Gastroesophageal sphincter (tissue), 4 donors: ENCODE measurements around a stretch of chr22.

GRCh38 chr22:30615433-30616240 lies 8.7 kb downstream of the TCN2 start:
- PRO-cap: unidirectional peak, plus-strand start at chr22:30615676
- RAMPAGE, long total RNA, 4 experiments: no peak in any of the 4 experiments

GRCh38 chr22:30649342-30649830 lies 13.8 kb downstream of the SLC35E4 start:
- PRO-cap: no peak
- RAMPAGE, long total RNA, 4 experiments: no peak in any of the 4 experiments

DNA sequence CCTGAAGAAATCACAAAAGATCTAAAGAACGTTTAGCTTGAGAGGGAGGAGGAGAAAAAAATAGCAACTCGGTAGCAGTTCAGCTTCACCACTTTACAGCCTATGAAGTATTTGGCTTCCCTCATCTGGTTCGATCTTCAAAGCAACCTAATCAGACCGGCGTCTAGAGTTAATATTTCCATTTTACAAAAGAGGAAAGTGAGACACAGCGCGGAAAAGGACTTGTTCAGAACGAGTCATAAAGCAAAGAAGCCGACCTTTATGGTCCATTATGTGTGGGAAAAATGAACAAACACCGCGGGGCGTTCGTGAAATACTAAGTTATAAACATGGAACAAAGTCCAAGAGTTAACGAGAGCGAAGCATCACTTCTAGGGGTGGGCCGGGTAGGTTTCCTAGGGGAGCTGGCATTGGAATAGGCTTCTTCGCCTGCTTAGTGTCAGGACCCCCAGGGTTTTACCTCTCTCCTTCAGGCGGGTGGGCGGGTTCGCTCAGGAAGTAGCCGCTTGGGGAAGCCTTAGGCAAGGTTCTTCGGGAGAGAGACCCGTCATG lies 597 bp downstream of the DUSP18 start:
- PRO-cap: no peak
- RAMPAGE, long total RNA, 4 experiments: no peak in any of the 4 experiments

GRCh38 chr22:30822190-30822960 lies 127.7 kb downstream of the OSBP2 start:
- PRO-cap: no peak
- RAMPAGE, long total RNA, 4 experiments: no peak in any of the 4 experiments

DNA sequence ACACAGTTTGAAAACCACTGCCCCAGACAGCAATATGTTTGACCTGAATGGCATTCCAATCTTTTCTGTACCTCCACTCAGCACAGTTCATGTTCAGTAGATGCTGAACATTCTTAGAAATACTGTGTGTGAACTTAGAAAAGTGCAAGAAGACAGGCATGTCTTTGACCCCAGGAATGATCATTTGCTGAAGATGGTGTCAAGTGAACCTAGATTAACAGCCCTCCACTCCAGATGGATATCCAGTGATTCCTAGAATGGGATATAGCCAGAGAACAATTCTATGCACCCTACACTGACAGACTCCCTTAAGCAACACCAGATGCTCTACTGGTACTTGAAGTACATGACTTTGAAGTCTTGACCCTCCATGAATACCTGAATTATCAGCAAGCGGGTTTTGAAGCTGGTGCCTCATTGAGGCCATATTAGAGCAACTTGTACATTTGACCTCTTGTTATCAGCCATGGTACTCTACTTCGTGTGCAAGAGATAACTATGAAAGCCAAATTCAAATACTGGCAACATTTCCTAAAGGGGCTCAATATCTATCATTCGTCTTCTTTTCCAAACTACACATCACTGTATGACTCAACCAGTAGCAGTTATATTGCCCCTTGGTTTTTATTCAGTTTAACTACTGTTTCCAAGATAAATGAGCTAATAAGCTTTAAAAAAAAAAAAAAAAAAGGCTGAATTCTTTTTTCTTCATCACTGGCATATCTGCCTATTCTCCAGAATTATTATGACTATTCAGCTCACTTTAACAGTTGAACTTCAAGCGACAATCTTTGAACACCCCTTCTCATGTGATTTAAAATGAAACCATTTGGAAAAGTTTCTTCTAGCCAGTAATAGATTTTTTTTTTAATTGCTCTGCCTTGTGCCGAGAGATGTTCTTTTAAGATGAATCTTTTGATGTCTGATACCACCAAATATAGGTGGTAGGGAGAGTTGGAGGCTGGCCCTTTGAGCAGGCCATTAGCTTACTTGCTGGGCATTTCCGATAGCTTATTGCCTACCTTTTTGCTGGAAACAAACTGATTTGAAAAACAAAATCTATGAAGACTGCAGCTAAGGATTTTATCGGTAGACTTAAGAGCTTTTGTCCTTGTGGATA lies 7.2 kb upstream of the MORC2 start:
- PRO-cap: no peak
- RAMPAGE, long total RNA, 4 experiments: no peak in any of the 4 experiments

DNA sequence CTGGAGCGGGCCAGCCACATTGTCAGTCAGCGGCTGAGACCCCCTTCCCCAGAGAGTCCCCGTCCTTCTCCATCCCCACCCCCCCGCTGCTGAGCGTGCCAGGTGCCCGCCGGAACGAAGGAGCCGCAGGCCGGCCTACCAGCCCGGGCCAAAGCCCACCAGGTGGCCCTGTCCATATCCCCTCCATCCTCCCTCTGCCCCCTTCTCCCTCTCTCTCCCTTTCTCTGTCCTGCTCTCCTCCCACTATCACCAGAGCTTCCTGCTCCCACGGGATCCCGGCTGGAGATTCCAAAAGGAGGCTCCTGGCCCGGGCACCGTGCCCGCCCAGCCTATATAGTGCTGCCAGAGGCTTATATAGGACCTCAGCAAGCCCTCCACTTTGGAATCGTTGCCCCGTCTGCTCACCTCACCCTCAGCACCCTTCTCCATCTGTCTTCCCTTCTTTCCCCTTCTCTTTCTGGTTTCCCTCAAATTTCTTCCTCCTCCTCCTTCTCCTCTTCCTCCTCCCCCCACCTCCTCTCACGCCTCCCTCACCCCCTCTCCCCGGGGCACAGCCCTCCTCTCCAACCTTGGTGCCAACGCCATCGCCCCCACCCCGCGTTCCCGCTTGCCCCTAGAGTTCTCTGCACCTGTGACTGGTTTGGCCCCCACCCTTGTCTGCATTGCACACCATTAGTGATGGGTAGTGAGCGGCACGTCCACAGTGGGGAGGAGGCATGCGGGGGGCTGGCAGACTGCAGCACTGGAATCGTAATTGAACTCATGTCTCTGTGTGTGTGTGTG lies 7.2 kb downstream of the SELENOM start:
- PRO-cap: no peak
- RAMPAGE, long total RNA, 4 experiments: no peak in any of the 4 experiments

DNA sequence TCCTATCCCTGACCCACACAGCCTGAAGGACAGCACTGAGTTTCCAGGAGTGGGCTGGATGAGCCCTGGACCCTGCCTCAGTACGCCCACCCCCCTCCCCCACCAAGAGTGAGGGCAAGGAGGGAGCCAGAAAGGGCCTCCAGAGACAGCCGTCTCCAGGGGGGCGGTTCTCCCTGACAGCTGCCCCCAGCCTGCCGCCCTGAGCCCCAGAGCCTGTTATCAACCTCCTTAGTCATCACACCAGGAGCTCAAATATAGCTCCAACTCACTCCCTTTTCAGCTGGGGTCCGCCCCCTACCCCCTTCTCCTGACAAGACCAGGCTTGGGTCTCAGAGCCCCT lies 2.6 kb upstream of the INPP5J start:
- PRO-cap: no peak
- RAMPAGE, long total RNA, 4 experiments: no peak in any of the 4 experiments

DNA sequence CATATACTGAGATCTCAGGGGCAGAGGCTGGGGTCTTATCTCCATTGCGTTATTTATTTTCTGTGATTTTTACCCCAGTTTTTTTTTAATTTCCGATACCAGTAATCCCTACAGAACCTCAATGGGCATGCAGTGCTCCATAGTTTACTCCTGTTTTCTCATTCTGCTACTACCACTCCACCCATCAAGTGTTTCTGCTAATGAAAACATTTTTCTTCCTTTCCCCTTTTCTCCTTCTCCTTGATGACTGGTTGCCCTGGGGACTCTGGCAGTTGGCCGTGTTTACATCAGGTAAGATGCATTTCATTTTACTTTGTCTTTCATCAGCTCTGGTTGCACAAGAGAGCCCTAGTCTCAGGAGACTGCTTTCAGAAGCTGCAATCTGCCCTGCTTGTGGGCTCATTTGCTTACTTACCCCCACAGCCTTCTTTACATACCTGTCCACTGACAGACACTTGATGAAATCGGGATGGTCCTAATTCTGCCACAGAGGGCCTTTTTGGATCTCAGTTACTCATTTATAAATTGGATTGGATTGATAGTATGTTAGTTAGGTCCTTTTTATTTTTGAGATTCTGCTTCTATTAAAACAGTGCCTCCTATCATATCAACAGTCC lies 19.6 kb upstream of the LIMK2 start:
- PRO-cap: no peak
- RAMPAGE, long total RNA, 4 experiments: no peak in any of the 4 experiments

- PRO-cap: no peak
- RAMPAGE, long total RNA, 4 experiments: no peak in any of the 4 experiments
These were observed 9.7 kb downstream of the LIMK2 start for GRCh38 chr22:31221751-31222202.

DNA sequence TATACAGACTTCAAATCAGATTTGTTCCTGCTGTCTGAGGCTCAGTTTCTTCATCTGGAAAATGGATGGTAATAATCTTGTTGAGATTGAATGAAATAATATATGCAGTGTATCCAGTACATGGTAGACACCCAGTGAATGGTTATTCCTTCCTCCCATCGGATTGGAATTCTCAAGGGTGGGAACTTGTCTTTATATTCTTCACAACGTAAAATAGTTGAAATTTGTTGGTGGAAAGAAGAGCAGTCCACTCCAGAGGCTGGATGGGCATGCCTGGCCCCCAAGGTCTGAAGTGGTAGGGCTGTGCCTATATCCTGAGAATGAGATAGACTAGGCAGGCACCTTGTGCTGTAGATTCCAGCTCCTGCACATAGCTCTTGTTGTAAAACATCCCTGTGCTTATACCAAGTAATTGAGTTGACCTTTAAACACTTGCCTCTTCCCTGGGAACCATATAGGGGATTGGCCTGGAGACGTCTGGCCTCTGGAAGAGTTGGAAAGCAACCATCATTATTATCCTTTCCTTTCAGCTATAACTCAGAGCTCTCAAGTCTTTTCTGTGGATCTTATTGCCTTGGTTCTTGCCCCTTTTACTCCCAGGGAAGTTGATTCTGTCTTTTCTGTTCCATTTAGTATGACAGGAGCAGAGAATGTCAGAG lies 15.0 kb downstream of the LIMK2 start:
- PRO-cap: unidirectional peak, minus-strand start at position 372 of the sequence
- RAMPAGE, long total RNA, 4 experiments: no peak in any of the 4 experiments

DNA sequence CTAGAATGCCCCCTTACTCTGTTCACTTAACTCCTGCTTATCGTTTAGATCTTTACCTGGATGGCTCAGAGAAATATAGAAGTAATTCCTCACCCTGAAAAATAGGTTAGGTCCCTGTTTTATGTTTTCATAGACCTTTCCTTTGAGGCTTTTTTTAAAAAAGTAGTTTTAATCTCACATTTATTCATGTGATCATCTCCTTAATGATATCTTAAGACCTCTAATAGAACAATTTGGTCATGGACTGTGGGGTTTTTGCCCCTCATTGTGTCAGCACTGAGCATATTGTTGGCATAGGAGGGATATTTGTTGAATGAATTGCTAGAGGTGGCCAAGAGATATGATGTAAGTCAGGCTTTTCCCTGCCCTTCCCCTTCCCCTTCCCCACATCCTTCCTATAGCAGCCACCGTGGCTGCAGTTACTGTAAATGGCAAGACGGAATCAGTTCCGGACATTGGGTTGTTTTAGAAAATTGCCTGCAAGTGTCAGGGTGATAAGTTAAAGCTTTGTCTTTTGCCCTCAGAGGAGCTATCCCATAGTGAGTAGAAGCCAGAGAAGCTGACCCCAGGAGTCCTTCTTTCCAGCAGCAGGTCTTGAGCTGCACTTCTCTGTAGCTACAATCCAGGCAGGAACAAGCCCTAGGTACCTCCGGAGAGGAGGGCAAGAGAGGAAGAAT lies 22.9 kb downstream of the LIMK2 start:
- PRO-cap: no peak
- RAMPAGE, long total RNA, 4 experiments: no peak in any of the 4 experiments

DNA sequence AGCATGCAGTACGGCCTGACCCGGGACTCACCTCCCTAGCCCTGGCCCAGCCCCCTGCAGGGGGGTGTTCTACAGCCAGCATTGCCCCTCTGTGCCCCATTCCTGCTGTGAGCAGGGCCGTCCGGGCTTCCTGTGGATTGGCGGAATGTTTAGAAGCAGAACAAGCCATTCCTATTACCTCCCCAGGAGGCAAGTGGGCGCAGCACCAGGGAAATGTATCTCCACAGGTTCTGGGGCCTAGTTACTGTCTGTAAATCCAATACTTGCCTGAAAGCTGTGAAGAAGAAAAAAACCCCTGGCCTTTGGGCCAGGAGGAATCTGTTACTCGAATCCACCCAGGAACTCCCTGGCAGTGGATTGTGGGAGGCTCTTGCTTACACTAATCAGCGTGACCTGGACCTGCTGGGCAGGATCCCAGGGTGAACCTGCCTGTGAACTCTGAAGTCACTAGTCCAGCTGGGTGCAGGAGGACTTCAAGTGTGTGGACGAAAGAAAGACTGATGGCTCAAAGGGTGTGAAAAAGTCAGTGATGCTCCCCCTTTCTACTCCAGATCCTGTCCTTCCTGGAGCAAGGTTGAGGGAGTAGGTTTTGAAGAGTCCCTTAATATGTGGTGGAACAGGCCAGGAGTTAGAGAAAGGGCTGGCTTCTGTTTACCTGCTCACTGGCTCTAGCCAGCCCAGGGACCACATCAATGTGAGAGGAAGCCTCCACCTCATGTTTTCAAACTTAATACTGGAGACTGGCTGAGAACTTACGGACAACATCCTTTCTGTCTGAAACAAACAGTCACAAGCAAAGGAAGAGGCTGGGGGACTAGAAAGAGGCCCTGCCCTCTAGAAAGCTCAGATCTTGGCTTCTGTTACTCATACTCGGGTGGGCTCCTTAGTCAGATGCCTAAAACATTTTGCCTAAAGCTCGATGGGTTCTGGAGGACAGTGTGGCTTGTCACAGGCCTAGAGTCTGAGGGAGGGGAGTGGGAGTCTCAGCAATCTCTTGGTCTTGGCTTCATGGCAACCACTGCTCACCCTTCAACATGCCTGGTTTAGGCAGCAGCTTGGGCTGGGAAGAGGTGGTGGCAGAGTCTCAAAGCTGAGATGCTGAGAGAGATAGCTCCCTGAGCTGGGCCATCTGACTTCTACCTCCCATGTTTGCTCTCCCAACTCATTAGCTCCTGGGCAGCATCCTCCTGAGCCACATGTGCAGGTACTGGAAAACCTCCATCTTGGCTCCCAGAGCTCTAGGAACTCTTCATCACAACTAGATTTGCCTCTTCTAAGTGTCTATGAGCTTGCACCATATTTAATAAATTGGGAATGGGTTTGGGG lies 13.4 kb downstream of the PIK3IP1 start:
- PRO-cap: no peak
- RAMPAGE, long total RNA, 4 experiments: no peak in any of the 4 experiments

- PRO-cap: no peak
- RAMPAGE, long total RNA, 4 experiments: no peak in any of the 4 experiments
These were observed 9.2 kb downstream of the PIK3IP1 start for GRCh38 chr22:31283051-31283587.

DNA sequence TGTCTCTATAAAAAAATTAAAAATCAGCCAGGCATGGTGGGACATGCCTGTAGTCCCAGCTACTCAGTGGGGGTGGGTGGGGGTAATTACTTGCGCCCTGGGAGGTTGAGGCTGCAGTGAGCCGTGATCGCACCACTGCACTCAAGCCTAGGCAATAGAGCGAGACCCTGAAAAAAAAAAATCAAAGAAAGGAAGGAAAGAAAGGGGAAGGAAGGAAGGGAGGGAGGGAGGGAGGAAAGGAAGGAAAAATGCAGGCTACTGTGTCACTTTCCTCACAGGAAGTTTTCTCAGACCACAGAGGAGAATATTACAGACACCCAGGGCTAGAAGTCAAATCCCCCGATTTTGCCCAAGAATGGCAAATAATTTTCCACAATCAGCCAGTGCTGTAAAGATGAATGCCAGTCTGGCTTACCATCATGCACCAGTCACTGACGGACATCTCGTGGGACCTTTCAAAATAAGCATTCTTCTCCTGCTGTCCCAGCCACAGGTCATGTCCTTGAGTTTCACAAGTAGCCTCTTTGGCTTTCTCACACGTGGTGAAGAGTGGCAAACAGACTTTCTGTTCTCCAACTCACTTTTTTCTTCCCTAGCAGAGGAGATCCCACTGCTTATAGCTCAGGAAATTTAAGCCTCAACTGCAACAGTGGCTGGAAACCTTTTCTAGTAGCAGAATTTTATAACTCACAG lies 3.9 kb downstream of the PIK3IP1 start:
- PRO-cap: no peak
- RAMPAGE, long total RNA, 4 experiments: no peak in any of the 4 experiments

- PRO-cap: bidirectional peak, plus-strand start at chr22:31347404, minus-strand start at chr22:31347343
- RAMPAGE, long total RNA, 4 experiments: no peak in any of the 4 experiments
These were observed 1.3 kb upstream of the PATZ1 start for GRCh38 chr22:31347287-31348056.

DNA sequence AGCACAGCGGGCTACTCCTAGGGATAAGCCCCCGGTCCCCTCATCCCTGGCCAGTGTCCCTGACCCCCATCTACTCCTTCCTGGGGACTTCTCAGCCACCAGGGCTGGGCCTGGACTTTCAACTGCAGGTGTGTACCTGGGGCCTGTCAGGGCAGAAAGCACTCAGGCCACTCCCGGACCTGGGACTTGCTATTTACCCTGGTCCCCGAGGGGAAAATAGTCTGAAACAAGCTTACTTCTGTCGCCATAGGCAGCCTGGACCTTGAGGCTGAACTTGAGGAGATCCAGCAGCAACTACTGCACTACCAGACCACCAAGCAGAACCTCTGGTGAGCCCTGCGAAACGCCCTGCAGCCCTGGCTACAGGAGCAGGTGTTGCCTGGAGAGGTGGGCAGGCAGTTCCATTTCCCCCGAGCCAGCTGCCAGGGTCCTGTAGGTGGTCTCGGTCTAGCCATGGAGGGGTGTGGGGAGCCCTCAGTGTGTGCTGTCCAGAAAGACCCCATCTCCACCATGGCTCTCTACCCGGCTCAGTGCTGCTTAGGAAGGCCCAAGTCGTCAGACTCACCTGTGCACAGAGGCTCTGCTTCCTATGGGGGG lies 45.2 kb downstream of the PISD start:
- PRO-cap: no peak
- RAMPAGE, long total RNA, 4 experiments: no peak in any of the 4 experiments

DNA sequence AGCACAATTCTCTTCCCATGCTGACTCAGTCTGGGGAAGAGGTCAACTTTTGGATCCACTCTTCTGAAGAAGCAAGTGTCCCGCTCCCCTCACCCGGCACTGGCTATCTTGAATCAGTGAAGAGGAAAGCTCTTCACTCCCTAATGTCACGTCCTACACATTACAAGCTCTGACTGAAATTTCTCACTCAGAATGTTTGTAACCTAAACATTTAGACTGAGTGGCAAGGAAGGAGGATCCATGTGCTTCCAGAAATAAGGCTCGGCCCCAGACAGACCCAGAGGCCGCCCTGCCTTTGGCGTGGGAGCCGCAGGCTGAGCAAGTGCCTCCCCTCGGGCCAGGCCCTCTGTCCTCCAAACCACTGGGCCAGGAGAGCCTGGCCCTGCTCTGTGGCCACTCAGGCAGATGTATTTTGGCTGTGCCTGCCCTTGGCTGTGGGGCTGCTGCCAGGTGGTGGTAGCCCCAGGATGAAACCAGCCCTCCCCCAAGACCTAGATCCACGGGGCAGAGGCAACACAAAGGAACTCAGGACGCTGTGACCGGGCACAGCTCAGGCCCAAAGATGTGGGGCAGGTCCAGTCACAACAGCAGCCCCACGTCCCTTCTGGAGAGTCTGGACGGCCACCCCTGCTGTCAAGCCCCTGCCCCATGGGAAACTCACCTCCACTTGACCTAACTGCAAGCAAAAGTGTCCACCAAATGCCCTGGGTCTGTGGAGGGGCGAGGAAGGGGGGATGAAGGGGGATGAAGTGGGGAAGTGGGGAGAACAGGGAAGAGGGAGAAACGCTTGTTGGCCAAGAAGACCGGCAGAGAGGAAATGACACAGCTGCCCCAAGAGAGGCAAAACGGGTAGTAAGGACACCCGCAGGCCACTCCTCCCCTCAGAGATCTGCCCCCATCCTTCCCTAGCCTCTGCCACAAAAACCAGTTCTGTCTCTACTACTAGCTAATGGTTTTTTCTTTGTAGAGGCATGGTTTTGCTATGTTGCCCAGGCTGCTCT lies 24.0 kb downstream of the PISD start:
- PRO-cap: bidirectional peak, plus-strand start at position 872 of the sequence, minus-strand start at position 819 of the sequence
- RAMPAGE, long total RNA, 4 experiments: start-site peak on the minus strand in 1 of 4 experiments, centred at position 782 of the sequence, 13 reads per replicate

DNA sequence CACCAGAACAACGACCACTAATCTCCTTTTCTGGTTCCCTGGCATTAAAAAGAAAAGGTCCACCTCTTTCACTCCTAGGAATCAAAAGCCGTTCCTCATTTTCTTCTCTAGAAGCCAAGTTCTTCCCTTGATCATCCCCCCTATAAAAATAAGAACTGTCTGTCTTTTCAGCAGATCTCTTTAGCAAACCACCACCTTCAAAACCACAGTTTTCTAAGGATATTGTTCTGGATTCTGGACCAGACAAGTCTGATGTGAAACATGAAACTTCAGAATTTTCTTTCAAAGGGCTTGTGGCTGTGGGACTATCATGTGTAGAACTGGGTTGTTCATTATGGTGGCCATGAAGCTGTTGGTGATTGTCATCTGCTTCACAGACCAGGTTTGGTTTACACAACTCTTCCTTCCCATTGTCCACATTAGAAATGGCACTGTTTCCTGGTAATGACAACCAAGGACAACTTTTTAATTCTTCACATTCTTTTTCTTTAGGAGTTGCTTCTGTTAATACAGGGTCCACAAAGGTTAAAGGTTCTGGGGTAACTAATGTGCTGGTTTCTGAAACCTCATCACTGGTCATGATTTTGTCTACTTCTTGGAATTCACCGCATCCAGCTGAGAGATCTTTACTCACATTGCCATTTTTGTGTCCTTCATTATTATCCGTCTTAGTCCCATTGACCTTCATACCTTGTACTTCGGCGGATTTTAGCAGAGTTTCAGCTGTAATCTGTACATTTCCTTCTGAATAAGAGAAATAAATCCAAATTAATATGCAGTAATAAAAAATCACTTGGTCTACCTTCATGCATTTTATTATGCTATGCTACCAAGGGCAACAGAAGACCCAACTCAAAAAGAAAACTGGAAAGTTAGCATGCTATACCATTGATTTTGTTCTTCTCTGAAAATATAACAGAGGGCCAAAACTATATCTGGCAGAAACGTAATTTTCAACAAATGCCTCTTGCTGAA lies 33.1 kb downstream of the PRR14L start:
- PRO-cap: no peak
- RAMPAGE, long total RNA, 4 experiments: no peak in any of the 4 experiments

GRCh38 chr22:31754231-31755221 lies 707 bp downstream of the DEPDC5 start:
- PRO-cap: no peak
- RAMPAGE, long total RNA, 4 experiments: no peak in any of the 4 experiments

- PRO-cap: bidirectional peak, plus-strand start at chr22:31944072, minus-strand start at chr22:31943993
- RAMPAGE, long total RNA, 4 experiments: no peak in any of the 4 experiments
These were observed 580 bp upstream of the YWHAH start for GRCh38 chr22:31943729-31944180.